PC-3 (cell line): ENCODE measurements around the genes TRIP10, MBD3L2B, RETN and MCEMP1.

DNA sequence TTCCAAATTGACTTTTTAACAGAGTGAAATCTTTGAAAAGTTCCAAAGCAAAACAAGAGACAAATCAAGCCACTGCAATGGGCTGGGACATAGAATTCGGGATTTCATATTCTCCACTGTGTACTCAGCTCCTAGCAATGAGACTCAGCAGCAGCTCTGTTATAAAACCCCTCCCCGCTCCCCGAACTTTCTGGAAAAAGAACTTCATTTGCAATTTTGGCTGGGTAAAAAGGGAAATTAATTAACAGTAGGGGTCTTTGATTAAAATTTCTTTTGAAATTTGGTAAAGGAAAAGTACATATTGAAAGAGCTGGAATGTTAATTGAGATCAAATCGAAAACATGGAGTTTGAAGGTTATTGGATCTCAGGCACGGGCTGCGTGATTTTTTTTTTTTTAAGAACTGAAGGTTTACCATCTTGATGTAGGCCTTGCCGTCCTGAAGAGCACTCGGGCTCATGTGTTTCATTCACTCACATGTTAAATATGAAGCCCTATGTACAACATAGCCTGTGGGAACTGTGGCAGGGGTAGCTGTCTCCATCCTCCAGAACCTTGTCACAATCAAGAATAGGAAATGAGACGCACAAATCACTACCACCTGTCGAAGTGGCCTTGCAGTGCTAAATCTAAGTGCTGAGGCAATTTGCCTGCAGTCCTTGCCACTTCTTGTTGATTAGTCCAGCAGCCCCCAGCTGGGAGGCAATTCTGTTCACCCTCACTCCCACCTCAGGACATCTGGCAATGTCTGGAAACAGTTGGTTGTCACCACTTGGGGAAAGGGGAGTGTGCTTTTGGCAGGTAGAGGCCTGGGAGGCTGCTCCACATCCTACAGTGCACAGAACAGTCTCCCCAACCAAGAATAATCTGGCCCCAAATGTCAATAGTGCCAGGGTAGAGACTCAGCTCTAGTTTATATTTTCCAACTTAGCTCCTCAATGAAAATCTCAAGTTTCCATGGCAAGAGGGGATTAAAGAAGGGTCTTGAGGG lies 10.9 kb downstream of the RFX2 start:
- RAMPAGE, long total RNA, result no peak

DNA sequence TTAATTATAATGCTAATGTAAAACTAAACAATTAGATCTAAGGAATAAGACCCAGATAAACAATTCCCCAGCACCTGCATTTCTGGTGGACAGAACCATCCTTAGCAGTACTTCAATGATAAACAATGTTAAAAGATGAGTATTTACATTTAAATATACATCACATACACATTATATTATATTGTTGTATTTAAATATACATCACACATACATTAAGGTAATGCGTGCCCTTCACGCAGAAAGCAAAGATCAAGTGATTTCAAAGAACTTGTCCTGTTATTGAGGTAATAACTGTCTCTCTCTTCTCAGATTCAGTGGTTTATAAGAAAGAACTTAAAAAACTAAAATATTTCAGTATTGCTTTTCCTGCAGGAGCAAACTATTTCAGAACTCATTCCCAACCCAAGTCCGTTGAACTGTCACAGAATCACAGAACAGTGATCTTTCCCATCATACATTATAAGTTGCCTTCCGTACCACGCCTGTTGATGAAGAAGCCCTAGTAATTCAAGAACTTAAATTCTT lies 2.5 kb downstream of the RFX2 start:
- RAMPAGE, long total RNA, result no peak

- RAMPAGE, long total RNA, result no peak
Measured at GRCh38 chr19:6274355-6275201, 5.2 kb downstream of the MLLT1 start.

- RAMPAGE, long total RNA, result no peak
Measured at GRCh38 chr19:6412563-6413085, 12.0 kb downstream of the KHSRP start.

DNA sequence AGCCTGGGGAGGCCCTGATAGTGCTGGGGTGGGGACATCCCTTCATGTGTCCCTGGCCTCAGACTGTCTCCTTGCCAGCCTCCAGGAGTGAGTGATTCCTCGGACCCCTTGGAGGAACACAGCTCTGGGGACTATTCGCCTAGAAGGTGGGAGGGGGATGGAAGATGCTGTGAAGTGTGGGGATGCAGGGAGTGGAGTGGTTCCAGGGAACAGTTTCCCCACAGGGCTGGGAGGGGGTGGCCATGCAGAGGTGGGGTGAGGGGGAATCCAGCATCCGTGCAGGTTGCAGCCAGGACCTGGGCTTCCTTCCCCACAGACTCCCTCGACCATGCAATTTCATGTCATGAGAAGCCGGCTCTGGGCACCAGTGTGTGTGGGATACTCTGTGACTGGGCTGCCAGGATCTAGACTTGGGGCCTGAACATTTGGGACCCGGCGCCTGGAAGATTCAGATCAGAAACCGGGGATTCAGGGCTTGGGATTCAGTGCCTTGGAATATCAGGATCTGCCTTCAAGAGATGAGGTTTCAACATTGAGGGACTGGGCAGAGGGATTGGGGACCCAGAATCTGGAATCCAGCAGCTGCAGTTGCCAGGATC lies 7.0 kb upstream of the SLC25A41 start:
- RAMPAGE, long total RNA, result no peak

DNA sequence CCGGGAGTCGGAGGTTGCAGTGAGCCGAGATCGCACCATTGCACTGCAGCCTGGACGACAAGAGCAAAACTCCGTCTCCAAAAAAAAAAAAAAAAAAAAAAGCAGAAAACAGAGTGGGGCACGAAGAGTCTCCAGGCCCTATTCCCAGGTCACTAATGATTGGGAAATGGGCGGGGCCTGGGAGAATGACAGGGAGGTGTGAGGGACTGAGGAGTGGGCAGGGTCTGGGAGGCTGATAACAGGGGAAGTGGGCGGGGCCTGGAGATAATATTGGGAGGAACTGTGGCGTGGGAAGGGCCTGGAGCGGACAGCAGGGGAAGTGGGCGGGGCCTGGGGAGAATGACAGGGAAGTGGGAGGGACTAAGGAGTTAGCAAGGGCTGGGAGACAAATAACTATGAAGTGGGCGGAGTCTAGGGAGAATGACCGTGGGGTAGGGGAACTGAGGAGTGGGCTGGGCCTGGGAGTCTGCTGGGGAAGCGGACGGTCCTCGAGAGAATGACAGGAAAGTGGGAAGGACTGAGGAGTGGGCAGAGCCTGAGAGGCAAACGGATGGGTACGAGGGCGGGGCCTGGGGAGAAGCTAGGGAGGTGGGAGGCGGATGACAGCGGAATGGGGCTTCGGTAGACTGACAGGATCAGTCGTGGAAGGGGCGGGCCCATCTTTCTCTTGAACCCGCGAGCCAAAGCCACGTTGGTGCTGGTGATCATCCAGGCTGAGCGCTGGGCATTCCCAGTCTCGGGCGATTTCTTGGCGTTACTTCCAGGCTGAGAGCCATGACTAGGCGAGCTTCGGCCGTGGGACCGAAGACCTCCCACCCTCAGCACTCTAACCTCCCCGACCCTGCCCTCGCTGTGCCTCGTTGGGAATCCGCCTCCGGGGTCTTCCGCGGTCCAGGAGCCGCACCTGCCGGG lies 14.0 kb upstream of the TUBB4A start:
- RAMPAGE, long total RNA, result no peak

DNA sequence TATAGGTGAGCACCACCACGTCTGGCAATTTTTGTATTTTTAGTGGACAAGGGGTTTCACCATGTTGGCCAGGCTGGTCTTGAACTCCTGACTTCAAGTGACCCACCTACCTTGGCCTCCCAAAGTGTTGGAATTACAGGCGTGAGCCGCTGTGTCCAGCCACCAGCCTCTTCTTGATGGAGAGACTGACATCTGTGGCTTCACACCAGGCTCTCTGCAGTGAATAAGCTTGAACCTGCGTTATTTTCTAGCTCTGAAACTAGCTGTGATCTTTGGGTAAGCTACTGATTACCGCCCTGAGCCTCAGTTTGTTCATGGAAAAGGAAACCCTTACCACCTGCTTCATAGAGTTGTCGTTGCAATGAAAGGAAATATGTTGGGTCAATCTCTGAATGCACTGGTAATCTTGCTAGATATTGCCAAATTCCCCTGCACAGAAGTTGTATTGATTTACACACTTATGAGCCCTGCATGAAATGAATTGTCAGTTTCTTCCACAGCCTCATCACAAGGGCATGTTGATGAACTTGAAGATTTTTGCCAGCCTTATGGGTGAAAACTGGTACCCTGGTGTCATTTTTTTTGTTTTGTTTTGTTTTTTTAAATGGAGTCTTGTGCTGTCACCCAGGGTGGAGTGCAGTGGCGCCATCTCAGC lies 1.9 kb upstream of the C3 start:
- RAMPAGE, long total RNA, result no peak

GRCh38 chr19:6739394-6739881 lies at the start of gene TRIP10:
TRIP10 (plus strand) TSS chr19:6739680.
- RAMPAGE, long total RNA, result start-site peak on the plus strand at chr19:6739690-6739710, 96 and 57 reads in 2 replicates

DNA sequence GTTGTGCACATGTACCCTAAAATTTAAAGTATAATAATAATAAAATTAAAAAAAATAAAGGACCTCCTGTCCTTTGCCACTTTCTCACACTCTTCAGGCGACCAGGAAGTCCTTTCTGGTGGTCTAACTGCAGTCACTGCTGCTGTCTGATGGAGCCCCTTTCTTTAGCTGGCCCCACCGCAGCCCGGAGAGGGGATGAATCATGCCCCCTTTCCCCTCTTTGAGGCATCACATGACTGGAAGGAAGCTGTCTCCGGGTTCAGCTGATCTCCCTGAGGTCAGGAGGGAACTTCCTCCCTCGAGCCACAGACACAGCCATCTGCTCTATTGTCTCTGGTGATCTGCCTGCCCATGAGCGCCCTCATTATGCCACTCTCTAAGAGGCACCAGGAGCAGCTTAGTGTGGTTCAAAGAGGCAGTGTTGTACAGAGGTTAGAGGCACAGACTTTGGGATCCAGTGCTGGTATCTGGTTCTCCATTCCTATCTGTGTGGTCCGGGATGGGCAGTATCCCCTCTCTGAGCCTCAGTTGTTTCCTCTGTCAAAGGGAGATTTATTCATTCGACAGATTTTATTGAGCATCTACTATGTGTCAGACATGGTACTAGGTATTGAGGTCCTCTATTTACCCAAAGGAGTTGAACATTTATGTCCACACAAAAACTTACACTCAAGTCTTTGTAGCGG lies 29.9 kb downstream of the VAV1 start:
- RAMPAGE, long total RNA, result no peak

GRCh38 chr19:7021268-7021832 lies at the start of gene MBD3L2B:
MBD3L2B (minus strand) TSS chr19:7021431.
- RAMPAGE, long total RNA, result no peak

DNA sequence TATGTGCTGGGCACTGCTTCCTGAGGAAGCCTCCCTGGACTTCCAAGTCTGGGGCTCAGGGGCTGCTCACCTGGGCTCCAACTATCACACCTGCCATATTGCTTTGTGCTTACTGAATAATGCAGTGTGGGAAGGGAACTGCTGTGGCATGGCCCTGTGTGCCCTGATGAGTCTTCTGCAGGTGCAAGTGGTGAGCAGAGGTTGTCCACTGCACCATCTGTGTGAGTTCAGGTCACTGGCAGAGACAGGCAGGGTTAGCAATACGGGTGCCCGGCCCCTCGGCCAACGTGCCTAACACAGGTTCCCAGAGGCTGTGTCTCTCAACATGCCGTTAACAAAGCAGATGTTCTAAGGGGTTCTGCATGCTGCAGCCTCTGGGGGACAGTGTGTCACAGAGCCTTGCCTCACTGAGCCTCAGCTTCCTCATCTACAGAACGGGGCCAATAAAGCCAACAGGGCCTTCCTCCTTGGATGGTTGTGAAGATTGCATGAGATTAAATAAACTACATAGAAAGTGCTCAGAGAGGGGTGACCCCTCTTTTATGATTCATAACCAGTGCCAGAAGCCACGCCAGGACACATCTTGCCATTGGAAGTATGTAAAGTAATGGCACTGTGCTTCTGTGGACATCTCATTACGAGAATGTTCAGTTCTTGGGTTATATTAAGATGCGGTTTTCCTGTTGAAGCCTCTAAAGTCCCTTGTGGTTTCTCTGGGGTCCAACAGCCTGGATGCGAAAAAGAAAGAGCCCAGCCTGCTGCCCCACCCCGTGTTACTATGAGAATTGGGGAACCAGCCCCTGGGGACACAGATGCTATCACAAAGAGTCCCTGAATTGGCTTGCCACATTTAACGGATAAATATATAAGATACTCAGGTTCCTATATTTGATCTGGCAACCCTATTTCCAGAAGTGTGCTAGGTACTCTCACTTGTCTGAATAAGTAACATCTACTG lies 11.2 kb upstream of the ARHGEF18 start:
- RAMPAGE, long total RNA, result no peak

DNA sequence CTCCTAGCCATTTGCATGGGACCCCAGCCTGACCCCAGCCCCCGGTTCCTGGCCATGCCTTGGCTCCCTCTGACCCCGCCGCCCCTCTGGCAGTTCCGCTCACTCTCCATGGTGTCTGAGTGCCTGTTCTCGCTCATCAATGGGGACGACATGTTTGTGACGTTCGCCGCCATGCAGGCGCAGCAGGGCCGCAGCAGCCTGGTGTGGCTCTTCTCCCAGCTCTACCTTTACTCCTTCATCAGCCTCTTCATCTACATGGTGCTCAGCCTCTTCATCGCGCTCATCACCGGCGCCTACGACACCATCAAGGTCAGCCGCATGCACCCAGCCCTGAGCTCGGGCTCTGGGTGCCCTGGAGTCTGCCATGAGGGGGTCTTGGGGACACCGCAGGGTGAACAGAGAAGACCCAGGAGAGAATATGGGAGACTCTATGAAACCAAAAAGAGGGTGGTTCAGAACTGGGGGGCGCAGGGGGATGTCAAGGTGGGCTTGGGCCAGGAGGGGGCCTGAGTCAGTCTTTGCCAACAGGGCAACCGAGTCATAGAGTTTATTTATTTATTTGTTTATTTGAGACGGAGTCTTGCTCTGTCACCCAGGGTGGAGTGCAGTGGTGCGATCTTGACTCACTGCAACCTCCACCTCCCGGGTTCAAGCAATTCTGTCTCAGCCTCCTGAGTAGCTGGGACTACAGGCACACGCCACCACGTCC lies 5.2 kb upstream of the PNPLA6 start:
- RAMPAGE, long total RNA, result no peak

GRCh38 chr19:7616991-7618027 lies 12.0 kb downstream of the XAB2 start:
- RAMPAGE, long total RNA, result no peak

DNA sequence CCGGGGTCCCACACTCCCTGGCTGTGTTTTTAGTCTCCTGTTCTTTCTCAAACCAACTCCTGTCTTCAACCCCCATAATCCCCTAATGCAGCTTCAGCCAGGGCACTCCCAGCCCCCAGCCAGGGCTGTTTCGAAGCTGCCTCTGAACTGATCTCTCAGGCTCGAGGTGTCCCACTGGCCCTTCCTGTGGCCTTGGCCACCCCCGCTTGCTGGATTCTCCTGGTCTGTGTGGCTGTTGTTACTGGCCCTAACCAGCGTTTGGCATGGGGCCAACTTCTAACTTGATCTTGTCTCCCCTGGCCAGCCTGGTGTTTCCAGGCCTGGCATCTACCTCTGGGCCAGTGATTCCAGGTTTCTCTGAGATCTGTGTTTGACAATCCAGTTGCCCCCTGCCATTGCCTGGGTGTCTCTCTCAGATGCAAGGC lies 11.0 kb downstream of the XAB2 start:
- RAMPAGE, long total RNA, result no peak

DNA sequence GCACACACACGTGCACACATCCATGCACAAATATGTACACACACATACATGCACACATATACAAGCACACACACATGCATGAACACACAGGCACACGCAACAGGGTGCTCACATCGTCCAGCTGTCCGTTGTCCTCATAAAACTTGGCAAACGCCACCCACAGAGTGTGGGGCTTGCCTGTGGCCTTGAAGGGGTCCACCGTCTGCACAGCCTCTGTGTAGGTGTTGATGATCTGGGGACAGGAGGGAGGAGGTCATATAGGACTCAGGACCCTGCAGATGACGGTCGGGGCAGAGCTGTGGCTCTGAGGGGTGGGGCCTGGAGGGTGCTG lies 6.3 kb downstream of the XAB2 start:
- RAMPAGE, long total RNA, result no peak

DNA sequence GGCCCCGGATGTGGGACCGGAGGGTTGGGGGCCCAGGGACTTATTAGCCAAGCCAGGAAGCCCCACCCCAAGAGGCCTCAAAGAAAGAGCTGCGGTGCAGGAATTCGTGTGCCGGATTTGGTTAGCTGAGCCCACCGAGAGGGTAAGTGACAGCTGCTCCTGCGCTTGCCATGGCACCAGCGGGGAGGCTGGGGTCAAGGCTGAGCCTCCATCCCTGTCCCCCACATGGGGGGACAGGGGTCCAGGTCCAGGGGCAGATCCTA lies at the start of gene RETN:
TSS of gene RETN (plus strand) at position 70 of the 263 bp plus-strand sequence.
- RAMPAGE, long total RNA, result no peak

- RAMPAGE, long total RNA, result no peak
Measured at GRCh38 chr19:7676810-7677459, at the start of gene MCEMP1. MCEMP1 (plus strand) TSS chr19:7677090.

DNA sequence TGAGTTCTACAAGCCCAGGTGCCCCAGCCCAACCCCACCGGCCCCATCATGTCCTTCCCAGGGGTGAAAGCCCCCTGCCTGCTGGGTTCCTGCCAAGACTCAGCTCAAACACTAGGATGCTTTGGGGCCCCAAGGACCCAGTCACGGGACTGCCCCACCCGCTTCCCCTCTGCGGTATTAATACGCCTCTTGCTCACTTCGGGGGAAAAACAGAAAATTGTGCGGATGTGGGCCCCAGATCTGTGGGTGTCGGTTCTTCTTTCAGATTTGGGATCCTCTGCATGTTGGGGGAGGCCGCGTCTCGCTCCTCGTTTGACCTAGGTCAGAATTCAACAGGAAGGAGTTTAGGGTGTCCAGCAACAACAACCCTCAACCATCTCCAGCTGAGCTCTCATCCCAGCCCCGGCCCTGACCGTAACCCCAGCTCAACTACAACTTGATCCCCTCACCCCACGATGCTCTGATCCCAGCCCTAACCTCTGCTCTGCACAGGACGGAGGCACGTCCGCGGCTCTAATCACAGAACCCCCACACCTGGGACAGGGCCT lies 3.8 kb upstream of the FCER2 start:
- RAMPAGE, long total RNA, result no peak

GRCh38 chr19:7788289-7788458 lies 25.1 kb downstream of the CLEC4M start:
- RAMPAGE, long total RNA, result no peak

- RAMPAGE, long total RNA, result no peak
Measured at GRCh38 chr19:7857548-7858665, 16.3 kb downstream of the PRR36 start.